Left colon (tissue), 1 donor: ENCODE results near the genes C9orf78 and QRFP.

DNA sequence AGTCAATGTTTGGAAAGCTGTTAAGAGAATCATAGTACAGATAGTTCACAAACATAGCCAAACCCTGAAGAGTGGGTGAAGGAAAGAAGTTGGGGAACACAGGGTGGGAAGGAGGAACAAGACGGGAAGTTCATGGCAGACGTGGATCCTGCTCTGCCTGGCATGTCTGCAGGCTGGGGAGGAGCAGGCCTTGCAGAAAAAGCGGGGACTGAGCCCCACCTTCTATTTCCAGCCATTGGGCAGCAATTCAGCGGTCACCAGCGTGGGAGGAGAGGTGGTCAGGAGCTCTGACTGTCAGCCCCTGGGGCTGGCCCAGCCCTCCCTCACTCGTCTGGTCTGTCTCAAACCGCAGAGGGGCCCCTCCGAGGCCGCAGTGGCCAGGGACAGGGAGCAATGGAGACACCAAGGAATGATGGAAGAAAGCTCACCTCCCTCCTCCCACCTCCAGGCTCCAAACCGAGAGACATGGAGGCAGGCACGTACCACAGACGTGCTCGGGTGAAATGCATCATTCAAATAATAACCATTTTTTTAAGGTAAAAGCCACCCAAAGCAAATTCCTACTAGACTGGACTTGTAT lies 9.9 kb downstream of the PTGES start:
- PRO-cap = no peak

DNA sequence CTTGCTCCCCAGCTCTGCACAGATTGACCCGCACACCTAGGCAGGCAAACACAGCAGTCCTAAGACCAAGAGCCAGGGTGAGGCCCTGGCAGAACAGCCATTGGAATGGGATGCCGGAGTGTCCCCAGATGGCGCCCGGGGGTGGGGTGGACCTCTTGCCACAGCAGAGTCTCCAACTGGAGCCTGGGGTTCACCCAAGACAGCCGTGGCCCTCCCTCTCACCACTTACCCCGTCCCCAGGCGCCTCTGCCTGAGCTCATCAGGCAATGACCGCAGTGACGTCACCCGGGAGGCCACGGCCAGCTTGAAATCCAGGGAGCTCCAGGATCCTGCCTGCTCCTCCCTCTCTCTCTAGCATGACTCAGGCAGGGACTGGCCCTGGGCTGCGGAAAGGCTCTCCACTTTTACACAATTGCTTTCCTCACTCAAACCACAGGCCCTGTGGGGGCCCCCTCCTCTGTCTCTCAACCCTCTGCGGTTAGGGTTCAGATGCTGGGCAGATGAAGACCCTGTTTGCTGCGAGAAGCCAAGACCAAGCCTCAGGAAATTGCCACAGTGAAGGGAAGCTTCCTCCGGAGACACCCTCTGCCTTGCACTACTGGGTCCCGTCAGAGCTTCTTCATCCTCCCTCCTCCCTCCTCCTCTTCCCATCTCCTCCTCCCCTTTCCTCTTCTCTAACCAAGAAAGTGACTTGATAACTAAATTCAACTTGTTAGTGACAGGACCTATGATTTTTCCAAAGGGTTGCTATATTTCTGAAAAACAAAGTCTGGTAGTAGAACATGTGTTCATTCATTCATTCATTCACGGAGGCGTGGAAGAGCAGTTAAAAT lies 24.4 kb upstream of the PTGES start:
- PRO-cap = no peak

DNA sequence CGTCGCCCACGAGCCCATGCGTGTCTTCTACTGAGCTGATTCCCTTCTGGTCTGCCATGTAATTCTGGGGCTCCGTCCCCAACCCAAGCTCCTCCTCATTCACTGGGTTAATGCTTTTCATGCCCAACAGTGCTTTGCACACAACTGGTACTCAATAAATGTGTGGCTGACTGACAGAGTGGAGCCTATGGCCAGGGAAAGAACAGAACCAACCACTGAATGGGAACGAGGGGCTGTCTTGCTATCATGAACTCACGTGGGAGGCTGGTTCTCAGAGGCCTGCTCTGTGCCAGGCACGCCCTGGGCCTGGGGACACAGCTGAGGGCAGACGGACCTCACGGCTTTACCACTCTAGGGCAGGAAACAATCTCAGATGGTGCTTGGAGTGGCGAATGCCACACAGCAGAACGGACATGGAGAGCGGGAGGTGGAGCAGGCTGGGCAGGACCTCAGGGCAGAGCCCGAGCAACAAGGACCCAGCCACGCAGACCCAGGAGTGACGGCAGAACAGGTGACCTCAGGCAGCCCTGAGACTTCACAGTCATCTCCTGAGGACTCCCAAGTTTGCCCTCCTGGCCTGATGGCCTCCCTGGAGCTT lies 8.7 kb downstream of the TOR1A start:
- PRO-cap = no peak

- PRO-cap = bidirectional peak, plus-strand start at chr9:129835492, minus-strand start at chr9:129835272
These were observed at the start of gene C9orf78 for GRCh38 chr9:129834825-129835669. C9orf78 (minus strand) TSS chr9:129835275.

DNA sequence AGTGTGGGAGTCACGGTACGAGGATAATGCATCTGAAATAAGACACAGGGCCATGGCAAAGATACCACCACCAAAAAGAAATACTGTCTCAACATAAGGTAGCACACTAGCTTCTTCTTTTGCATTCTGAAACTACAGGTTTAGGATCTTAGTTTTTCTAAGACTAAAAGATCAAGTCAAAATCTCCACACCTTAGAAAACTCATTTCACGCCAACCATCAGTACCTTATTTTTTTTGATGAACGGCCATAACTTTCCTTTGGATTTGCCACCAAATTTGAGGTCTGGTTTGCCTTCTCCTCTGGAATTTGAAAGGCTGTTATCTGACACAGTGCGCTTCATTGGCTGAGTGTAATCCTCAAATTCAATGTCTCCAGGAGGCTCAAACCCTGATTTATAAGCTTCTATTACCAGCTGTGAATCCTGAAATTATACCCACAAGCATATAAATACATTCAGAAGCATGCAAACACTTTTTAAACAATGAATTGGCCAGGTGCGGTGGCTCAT lies 89.5 kb downstream of the USP20 start:
- PRO-cap = no peak

GRCh38 chr9:129994825-129995465 lies 48.0 kb downstream of the FNBP1 start:
- PRO-cap = no peak

DNA sequence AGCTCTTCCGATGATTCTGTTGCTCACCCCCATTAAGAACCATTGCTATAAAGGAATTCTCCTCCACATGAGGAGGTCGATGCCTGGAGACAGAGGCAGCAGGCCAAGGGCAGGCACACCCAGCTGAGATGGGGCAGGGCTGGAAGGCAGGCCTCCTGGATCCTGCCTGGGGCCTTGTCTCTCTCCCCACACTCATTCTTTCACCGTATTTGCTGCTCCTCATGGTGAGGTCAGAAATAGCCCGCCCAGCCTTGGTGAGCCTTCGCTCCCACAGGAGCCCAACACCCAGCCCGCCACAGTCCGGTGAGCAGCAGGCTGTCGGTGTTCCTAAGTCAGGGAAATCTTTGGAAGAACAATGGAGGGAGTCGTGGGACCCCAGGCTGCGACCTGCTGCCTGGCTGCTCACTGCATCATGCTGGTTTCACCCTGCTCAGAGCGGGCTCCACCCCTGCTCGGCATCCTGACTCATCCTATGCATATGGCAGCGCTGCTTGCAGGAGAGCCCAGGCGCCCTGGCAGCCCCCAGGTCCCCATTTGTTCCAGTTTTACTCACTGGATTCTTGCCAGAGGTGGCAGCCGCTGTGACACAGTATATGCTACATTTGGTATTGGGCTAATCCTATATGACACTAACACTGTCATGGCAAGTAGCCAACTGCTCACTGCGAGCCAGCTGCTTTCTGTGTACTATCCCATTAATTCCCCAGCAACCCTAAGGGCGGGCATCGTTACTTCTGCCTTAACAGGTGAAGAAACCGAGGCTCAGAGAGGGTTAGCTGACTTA lies 53.2 kb upstream of the NCS1 start:
- PRO-cap = no peak

DNA sequence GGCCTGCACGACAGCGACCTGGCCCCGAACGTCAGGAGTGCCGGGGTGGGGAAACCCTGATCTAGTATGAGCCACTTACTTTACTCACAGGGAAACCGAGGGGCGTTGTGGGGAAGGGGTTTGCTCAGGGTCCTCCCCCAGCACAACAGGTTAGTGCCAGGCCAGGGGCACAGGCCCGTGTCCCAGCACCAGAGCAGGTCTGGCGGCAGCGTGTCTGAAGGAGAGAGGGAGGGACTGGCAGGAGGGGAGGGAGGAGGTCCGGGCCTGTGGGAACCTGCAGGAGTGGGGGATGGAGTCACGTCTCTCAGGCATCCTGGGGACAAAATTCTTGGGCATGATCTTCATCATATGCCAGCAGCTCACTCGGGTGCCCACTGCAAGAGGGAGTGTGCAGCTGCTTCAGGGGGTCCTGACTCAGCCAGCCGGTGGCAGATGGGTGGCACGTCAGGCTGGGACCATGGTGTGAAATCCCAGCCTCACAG lies 40.3 kb downstream of the NCS1 start:
- PRO-cap = no peak

DNA sequence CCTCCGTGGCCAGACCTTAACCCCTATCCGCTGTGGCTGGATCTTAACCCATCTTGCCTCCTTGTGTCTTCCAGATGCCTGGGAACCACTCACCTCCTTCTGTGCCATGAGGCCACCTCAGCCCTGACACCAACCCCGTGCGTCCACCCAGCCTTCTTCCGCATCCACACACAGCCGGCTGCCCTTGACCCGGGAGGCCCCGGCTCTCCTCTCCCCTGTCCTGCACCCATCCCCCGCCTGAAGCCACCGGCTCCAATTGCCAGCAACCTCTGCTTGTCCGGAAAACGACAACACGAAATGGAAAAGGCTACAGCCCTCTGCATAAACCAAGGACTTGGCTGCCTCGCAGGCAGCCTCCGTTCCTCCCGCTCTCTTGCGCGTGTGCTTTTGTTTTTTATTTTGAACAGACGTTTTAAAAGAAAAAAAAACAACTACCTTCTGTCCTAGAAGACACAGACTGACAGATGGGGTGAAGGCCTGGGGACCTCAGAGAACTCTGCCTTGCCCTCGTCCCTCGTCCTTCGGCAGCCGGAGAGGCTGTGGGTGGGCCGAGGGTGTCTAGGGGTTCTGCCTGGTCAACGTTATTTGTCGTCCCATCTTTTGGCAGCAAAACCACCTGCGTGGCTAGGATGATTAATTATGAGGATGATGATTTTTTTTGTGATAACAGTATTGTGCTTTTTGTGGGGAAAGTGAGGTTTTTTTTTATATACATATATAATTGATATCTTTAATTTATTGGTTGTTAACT lies 32.5 kb upstream of the HMCN2 start:
- PRO-cap = no peak

DNA sequence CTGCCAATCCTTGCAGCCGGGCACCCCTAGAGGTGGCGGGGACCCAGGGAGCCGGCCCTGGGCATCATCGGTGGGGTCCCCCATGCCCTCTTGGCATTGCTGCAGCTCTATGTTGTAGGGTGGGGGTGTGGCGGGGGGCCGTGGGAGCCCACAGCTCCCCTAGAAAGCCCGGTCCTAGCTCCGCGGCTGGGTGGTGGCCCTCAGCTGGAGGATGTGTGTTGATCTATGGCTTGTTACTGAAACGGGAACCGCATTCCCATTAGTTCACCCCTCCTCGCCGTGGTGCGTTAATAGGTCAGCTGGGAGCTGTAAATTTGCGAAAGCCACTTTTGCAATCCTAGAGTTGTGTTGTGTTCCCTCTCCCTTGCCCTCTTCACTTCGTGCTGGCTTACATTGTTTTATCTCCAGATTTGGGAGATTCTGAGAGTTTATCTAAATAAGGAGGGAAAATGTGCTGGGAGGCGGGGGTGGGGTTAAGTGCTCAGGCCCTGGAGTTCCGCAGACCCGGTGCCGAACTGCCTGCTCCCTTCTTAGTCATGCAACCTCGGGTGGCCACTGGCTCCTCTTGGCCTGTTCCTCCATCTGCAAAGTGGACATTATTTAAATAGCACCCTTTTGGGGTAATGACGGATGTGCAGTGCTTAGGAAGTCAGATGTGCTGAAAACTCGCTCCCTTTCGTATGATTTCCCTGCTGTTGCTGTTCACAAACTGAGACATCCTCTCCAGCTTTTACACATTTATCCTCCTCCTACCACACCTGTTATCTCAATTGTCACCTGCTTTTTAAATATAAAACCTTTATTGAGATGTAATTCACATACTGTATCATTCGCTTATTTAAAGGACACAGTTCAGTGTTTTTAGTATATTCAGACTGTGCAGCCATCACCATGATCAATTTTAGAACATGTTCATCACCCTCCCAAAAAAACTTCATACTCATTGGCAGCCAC lies 62.9 kb downstream of the HMCN2 start:
- PRO-cap = no peak

DNA sequence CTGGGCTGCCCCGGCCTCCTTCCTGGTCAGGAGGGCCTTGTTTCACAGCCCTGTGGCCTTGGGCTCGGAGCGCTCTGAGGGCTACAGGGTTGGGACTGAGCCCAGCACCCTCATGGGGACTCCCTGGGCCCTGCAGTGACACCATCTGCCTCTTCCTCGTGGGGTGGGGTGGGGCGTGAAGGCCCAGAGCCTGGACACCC lies 78.1 kb downstream of the HMCN2 start:
- PRO-cap = no peak

GRCh38 chr9:130590080-130590968 lies 10.9 kb downstream of the FUBP3 start:
- PRO-cap = no peak

DNA sequence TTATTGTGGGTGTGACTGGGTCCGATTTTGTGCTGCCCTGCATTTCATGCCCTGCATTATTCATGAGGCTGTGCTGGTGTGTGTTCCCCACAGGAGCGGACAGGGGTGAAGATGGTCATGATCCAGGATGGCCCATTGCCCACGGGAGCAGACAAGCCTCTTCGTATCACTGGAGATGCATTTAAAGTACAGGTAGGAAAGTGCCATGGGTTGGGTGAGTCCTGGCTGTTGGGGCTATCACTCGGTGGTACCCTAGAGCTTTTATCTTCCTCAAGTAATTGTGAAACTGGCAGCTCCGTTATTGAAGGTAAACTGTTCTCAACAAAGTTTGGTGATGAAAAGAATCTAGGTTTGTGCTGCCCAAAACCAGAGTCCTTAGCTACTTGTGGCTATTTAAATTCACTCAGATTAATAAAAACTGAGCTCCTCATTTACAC lies 38.3 kb downstream of the FUBP3 start:
- PRO-cap = no peak

DNA sequence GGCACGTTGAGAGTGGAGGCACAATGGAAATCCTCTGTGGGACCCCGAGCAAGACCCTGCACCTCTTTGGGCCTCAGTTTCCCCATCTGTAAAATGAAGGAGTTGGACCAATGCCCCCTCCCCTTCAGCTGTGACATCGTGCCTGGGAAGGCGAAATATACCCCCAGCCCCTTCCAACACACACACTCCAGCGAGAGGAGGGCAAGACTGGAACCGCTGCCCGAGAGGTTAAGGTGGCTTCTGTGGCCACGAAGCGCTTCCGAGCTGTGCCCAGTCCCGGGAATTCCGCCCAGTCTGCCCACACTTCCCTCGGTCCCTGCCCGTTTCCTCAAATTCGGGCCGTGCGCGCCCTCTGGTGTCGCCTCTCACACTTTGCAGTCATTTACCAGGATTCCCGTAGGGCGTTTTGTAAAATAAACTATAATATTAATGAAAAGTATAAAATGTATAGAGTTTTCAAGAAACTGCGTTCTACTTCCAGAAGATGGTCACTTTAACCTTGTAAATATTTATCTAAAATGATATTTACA lies 11.2 kb upstream of the EXOSC2 start:
- PRO-cap = unidirectional peak, minus-strand start at position 296 of the sequence

- PRO-cap = no peak
These were observed 11.9 kb downstream of the EXOSC2 start for GRCh38 chr9:130705355-130705962.

GRCh38 chr9:130714061-130715245 lies 20.9 kb downstream of the EXOSC2 start:
- PRO-cap = no peak

- PRO-cap = no peak
These were observed 69.4 kb upstream of the ABL1 start for GRCh38 chr9:130765302-130766454.

DNA sequence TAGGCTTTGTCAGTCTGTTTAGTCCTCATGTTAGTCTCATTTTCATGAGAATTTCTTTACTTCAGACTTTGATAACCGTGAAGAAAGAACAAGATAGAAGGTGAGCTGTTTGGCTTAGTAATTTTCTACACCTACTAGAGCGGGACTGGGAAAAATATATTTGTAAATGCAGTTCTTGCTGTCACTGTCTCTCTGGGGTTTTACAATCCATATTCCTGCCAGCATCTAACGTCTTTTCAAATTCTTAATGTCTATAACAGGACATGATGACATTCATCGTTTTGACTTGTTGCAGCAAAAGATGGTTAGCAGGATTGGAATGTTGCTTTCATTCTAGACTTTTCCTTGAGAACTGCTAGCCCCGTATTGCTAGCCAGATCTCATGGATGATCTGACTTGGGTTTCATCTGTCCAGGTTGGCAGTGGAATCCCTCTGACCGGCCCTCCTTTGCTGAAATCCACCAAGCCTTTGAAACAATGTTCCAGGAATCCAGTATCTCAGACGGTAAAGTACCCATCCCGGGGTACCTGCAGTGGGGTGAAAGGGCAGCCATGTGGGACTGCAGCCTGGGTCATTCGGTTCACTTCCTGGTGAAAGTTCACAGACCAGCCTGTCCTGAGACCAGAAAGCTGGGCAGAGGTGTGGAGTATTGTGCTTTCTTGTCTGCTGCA lies 16.8 kb downstream of the QRFP start:
- PRO-cap = no peak

DNA sequence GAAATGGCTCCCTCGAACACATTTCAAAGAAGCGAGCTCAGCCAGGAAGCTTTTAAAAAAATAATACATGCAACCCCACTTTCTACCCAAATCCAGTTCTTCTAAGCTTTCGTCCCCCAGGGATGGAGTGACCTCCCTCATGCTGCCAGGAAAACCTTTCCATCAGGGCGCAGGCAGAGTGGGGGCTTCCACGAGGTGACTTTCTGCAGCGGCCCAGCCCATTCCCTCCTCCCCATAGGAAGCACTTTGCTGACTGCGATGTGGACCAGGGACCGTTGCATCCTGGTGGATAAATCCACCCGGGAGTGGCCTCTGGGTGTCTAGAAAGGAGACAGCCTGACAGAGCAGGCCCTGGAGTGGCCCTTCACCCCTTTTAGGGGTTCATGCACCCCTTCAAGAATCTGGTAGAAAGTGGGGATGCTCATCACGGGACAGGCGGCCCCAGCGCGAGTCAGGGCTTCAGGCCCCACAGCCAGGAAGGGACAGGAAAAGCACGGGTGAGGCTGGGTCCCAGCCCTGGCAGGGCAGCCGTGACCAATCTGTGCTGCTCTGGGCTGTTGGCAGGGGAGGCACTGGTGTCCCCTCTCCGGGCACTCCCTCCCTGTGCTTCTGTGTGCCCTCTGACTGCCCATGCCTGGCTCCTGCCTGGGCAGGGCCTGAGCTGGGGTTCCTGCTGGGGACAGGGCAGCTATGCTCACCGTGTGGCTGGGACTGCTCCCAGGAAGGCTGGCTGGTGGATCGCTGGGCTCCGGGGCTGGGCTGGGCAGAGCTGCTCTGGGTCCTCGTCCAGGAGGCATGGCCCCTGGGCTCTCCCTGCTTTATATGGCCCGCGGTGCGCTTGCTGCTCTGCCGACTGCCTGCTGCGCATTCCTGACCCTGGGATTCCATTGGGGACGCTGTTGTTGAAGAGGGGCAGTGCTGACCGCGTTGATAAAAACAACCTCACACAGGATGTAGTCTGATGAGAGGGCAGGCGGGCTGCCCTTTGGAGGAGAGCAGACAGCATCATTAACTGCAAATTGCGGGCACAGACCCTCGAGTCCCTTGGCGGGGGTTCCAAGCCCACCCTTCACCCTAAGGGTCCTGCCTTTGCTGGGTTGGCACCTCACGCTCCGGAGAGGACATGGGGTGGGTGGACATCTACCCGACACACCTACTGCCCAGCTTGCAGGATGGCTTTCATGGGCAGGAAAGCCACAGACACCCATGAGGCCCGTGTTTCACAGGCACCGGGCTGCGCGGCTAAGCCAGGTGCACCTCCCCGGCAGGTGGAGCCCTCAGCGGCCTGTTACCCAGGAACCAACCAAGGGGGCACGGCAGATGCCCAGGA lies 1.1 kb downstream of the QRFP start:
- PRO-cap = no peak

DNA sequence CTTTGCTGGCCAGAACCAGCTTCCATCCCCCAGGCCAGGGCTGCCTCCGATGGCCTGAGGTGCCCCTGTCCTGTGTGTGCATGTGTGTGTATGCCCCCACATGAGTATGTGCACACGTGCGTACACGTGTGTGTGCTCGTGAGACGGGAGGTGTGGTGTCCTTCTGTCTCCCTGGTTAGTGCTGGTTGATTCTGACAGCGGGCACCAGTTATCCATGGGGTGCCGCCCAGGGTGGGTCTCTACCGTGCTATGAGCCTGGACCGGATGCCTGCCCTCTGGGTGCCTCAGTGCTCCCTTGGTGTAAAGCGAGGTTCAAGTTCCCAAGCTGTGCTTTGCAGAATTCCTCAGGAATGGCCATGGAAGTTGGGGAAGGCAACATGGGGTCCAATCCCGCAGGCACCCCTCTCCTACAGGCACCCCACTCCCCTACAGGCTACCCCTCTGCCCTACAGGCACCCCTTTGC lies at the start of gene QRFP:
QRFP (minus strand) TSS at position 75 of the 464 bp plus-strand sequence.
- PRO-cap = no peak